Hair follicle dermal papilla cell (primary cell): ENCODE data around the genes RAB18 and SVIL.

DNA sequence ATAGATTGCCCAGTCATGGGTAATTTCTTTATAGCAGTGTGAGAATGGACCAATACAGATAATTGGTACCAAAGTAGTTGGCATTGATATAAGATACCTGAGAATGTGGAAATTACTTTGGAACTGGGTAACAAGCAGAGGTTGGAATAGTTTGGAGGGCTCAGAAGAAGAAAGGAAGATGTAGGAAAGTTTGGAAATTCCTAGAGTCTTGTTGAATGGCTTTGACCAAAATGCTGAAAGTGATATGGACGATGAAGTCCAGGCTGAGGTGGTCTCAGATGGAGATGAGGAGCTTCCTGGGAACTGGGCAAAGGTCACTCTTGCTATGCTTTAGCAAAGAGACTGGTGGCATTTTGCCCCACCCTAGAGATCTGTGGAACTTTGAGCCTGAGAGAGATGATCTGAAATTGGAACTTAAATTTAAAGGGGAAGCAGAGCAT, 3.3 kb downstream of the PDSS1 start:
- CAGE, long polyA plus RNA: no peak

GRCh38 chr10:26858060-26858477, 2.7 kb downstream of the ABI1 start:
- CAGE, long polyA plus RNA: no peak

DNA sequence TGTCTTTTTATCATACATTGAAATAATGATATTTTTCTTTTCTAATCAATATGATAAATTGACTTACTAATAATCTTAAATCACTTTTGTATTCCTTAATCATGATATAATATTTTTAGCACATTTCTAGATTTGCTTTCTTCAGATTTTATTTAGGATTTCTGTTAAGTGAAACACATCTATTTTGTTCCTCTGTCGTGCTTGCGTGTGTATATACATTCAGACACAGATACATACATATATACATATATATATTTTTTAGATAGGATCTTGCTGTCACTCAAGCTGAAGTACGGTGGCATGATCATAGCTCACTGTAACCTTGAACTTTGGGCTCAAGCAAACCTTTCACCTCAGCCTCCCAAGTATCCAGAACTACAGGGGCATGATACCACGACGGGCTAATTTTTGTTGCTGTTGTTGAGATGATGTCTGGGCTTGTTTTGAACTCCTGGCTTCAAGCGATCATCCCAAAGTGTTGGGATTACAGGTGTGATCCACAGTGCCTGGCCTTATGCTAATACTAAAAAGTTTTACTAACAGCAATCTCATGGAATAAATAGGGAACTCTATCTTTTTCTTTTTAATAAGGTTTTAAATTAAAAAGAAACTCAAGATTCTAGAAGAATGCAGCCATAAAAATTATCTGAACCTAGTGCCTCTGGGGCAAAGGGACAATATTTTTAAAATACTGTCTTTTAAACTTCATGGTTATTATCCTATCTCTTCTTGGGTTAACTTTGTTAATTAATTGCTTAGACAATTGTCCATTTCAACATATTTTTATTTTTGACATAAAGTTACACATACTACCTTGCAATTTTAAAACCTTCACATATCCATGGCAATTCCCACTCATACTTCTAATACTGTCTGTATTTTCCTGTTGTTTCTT, 15.0 kb downstream of the YME1L1 start:
- CAGE, long polyA plus RNA: no peak

DNA sequence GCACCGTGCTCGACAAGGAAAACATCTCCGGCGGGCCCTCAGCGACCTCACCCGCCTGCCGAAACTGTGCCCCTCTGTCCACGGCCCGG, 154 bp downstream of the YME1L1 start:
- CAGE, long polyA plus RNA: no peak

GRCh38 chr10:27503757-27504889, at the start of gene RAB18:
TSS of gene RAB18 (plus strand) at chr10:27504304.
- CAGE, long polyA plus RNA: no peak

DNA sequence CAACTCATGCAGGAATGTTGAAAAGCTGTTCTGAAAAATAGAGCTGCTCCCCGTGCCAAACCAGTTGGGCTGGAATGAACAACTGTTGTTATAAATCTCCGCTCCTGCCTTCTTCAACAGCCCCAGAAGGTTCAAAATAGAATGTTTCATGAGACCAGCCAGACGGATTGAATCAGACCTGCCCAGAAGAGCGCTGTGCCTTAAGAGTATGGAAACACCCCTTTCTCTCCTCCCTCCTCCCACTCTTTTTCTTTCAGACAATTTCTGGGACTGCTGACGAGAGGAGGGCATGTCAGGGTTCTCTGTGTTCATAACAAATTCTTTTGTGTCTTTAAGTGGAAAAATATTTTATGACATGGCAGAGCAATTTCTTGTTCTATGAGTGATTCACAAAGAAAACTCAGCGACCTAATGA, 116.9 kb downstream of the RAB18 start:
- CAGE, long polyA plus RNA: no peak

DNA sequence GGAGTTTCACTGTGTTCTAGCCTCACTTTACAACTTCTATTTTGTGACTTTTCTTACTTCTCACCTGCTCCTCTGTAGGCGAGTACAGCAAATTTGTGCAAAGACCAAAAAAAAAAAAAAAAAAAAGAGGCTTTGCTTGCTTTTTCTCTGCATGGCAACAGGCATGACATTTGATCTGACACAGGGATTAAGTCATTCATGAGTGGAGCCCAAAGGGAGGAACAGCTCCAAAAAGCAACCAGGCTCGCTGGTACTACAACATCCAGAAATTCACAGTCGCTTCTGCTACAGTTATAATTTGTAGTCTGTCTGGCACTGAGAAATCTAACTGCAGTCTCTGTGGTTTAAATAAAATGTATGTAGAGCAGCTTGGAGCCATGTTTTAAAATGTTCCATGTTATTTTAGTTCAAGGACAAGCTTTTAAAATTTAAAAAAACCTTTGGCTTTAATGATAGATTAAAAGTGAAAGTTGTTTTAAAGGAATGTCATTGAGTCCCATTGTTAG, 31.7 kb downstream of the MKX start:
- CAGE, long polyA plus RNA: no peak

- CAGE, long polyA plus RNA: no peak
Observed at GRCh38 chr10:27725751-27726281, 19.8 kb downstream of the MKX start.

DNA sequence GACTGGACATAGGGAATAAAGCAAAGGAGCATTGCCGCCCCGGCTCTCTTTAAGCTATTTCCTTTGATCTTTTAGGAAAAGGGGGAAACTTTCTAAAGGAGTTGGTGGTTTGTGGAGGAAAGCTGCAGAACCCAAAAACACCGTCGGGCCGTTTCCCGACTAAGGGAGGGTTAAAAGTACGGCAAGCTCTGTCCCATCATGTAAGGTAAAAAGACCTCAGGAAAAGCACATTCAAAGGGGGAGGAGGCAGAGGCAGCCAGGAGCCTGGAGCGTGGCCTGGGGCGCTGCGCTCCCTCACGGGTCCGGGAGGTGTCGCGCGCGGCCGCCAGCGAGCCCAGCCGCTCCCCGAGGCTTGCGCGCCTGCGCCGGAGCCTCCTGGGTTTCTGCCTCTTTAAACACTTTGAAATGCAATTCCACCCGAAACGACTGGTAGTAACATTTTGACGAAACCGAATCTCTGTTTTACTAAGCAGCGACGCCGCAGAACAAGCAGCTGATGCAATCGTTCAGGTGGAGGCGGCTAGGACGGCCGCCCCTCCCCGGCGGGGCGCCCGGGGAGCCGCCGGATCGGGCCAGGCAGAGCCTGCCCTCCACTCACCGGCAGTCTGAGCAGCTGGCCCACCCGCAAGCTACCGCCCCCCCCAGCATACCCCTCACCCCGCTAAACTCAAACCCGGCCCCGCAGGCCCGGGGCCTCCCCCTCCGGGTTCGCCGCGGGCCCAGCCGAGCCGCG, 3.5 kb downstream of the MKX start:
- CAGE, long polyA plus RNA: no peak

DNA sequence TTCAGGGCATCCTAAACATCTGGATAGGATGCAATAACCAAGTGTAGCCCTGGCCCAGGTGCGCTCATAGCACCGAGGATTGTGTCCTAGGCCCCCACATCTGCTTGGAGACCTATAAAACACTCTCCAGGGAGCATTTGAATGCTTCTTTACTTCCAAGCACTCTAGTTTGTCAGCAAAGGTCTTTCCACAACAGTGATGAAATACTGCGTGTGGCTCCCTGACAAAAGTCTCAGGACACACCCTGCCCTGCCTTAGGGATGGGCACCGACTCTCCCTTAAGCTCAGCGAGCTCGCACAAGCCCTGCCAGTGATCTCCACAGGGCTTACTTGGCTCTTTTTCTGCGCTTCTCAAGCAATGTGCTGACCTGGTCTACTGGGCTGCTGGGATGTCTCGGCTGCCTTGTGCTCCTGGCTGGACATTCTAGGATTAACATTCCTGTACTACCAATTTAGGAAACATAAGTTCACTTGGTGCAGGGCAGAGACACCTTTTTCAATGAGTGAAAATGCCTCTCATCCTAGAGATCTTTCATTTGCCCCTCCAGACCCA, 84.3 kb upstream of the MPP7 start:
- CAGE, long polyA plus RNA: no peak

- CAGE, long polyA plus RNA: no peak
Observed at GRCh38 chr10:28463670-28464236, 69.2 kb upstream of the WAC start.

GRCh38 chr10:28570343-28571314, 37.7 kb downstream of the WAC start:
- CAGE, long polyA plus RNA: no peak

DNA sequence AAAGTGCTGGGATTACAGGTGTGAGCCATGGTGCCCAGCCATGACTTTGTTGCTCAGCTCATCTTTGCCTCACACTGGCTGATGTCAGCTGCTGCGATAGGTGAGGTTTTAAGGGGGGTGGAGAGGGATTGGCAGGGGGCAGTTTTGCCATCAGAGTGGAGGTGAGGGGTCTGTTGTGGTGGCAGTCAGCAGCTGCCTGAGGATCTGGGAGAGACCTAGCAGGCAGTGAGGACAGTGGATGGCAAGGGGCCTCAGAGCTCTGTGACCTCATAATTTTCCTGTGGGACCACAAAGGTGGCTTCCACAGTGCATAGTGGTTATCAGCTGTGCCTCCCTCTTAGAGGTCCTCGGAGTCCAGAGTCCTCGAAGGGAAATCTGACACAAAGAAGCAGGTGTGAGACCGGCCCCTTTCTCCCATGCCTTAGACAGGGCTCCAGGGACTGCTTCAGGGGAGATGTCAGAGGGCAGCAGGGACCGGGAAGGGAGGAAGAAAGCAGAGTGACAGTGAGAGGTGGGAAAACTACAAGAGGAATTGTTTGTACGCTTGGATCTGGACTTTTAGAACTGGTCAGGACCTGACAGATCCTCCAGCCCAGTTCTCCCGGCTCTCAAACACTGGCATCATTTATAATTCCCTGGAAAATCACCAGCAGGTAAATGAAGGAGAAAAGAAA, 66.2 kb downstream of the BAMBI start:
- CAGE, long polyA plus RNA: no peak

GRCh38 chr10:29106103-29106689, 182.7 kb upstream of the LYZL1 start:
- CAGE, long polyA plus RNA: no peak

DNA sequence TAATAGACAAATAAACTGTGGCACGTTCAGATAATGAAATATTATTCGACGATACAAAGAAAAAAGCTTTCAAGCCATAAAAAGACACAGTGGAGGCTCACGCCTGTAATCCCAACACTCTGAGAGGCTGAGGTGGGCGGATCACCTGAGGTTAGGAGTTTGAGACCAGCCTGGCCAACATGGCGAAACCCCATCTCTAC, 129.9 kb downstream of the SVIL start:
- CAGE, long polyA plus RNA: no peak

- CAGE, long polyA plus RNA: no peak
Observed at GRCh38 chr10:29606358-29607293, 28.1 kb downstream of the SVIL start.

- CAGE, long polyA plus RNA: no peak
Observed at GRCh38 chr10:29621057-29621842, 13.5 kb downstream of the SVIL start.

DNA sequence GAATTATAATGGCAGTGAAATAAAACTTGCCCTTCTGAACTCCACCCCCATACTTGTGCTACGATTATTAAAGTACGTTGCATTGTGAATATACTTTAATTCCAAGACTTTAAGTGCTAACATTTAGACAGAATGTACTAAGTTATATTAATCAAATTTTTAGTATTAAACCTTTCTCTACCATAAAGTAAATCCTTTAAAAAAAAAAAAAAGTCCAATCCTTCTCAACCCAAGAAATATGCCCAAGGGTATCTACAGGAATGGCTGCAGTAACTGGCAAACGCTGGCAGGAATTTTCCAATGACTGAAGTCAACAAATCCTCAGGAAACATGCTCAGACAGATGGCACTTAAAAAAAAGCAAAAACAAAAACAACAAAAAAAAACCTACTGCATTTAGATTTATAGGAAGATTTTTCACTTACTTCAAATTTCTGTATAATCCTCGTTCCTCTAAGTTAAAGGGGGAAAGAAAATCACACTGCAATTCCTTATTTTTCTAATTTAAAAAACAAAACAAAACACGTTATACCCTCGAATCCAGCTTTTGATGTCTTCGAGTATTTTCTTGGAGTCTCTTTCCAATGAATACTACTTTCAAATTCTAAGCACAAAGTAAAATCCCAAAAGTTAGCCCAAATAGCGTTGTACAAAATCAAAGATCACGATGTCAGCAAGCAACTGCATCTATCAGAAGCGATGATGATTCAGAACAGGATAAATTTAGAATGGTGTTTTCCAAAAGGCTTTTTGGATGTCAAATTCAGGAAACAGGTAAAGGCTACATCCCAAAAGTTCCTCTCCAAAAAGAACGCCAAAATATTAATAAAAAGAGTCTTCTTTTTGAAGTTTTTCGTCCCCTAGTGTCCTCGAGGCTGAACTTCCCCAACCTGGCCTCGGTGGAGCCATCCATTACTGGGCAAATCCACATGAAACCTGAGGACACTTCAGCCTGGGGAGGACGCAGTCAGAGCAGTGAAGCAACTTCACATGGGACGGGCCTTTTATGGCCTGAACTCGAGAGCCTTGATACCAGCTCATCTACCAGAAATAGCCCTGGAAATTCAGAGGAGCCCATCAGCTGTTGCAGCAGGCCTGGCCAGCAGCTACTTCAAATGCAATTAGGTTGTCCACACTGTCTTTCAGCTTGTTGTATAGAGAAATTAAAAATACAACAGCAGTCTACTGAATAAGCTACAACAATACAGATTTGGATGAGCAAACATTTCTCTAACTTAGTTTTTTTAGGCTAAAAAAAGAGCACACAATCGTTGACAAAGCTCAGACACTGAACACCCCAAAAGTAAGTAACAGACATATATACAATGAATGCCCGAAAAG, at the start of gene SVIL:
TSS of gene SVIL (minus strand) at position 976 of the 1,340 bp plus-strand sequence.
- CAGE, long polyA plus RNA: no peak

DNA sequence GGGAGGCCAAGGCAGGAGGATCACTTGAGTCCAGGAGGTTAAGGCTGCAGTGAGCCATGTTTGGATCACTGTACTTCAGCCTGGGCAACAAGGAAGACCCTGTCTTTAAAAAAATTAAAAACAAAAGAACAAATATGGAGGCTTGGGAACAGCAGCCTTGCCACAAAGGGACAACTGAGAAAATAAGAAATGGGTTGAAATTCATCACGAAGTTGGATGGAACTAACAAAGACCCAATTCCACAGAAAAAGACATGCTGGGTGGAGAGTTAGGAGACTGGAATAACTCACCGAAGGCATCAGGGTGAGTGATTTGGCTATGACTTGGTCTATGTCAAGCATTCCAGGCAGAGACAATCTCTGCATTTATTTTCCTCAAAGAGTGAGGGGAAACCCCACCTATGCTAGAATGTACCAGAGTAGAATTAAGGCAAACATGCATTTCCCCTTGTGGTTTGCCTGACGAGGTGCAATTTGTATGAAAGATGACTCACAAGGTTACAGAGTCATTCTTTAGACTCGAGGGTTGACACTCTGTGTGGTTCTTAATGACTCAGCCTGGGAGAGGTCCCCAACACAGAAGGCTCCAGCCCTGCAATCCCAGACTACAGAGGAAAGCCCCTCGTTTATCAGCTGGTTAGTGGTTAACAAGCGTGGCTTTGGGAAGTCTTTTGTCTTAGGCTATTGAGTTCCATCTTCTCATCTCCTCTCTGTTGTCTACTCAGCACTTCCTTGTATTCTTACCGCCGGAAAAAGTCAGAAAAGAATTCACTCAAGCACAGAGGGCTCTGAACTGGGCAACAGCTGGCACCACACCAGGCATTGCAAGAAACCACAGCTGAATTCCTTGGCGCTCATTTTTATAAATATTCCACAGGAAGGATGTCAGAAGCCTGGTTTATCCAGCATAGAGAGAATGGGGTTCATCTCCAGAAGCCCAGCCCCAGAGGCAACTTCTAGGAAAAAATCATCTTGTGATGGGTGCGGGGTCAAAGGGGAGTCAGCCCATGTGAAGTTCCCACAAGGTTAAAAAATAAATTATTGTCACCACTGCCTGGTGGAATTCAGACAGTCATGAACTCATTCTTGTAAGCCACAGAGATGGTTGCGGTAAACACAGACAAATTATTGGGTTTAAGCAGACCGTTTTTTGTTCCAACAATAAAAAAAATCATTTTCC, 24.3 kb upstream of the SVIL start:
- CAGE, long polyA plus RNA: no peak

DNA sequence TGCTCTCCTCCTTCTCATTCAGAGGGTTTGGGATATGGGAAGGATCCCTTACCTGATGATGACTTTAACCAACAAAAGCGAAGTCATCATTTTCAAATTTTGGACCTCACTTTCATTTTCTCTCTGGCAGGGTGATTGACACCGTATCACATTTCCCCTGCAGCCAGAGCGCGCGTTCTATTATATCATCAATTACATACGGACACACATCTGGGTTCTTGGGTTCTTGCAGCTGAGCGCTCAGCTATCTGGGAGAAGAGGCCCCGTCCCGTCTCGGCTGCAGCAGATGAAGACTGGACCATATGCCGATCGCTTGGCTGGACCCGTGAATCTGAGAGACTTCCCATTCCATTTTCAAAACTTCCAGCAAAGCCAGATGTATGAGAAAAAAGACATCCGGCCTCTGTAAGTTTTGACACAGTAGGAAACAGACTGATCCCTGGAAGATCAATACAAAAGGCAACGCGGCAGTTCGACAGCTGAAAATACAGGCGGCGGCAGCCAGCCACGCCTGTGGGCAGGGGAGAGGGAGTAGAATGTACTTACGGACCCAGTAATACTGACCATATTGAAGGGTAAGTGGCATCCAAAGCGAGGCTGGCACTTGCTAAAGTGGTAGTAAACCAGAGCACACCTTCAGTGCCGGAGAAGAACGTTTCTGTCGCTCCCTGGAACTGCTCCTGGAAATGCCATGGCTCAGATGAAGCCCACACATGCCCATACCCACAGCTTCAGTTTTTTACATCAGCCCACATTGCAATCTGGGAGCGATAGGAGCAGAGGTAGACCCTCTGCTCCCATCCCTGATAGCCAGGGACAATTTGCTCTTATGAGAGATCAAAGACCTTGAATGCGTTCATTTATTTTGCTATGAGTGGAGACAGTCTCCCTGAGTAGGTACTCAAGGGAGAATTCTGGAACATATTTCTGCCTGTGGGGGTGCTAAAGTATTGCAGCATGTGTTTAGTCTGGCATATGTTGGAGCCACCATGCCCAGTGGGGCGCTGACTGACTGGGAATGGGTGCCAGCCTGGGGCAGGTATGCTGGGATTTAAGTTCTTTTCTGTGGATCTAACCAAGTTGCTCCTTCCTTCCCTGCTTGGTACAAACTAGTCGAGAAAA, 99.5 kb downstream of the JCAD start:
- CAGE, long polyA plus RNA: no peak